Peripheral blood mononuclear cell (primary cell): ENCODE measurements around a stretch of chr7.

- PRO-cap, 8 experiments = no peak in any of the 8 experiments
Observed at GRCh38 chr7:155306798-155307908, 9.5 kb downstream of the INSIG1 start.

- PRO-cap, 8 experiments = peak in 3 of 8 experiments; most common plus-strand start chr7:155312315 (in 1)
Observed at GRCh38 chr7:155311888-155312986, 14.6 kb downstream of the INSIG1 start.

- PRO-cap, 8 experiments = no peak in any of the 8 experiments
Observed at GRCh38 chr7:155459934-155460437, 2.1 kb downstream of the EN2 start.

DNA sequence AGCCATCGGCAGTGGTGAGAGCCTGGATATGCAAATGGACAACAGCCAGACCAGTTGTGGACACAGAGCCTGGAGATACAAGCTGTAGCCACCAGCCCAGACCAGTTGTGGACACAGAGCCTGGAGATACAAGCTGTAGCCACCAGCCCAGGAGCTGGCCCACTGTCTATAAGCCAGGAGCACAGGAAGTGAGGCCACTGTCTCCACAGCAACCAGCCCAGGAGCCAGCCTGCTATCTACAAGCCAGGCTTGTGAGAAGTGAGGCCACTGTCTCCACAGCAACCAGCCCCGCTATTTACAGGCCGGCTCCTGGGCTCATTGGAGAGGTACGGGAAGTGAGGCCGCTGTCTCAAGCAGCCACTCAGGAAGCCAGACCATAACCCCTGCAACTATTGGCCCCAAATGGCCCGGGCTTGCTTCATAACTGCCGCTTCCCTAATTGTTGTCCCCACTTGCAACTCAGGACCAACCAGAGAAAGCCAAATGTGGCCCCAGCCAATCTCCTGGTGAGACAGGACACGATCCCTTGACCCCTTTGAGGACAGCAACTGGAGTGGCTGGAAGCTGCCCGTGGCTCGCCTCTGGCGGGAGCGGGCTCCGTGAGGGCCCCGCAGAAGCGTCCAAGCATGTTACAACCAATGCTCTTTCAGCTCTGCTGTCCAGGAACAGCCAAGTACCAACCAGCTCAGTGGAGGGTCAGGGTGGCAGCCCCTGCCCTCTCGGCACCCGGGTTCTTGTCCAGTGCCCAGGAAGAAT, 44.1 kb upstream of the CNPY1 start:
- PRO-cap, 8 experiments = peak in 7 of 8 experiments; most common plus-strand start position 551 of the sequence (in 2); most common minus-strand start position 107 of the sequence (in 4)

GRCh38 chr7:155730077-155730771, 82.0 kb downstream of the SHH start:
- PRO-cap, 8 experiments = no peak in any of the 8 experiments

- PRO-cap, 8 experiments = no peak in any of the 8 experiments
Observed at GRCh38 chr7:155771917-155772889, 40.1 kb downstream of the SHH start.

- PRO-cap, 8 experiments = no peak in any of the 8 experiments
Observed at GRCh38 chr7:156638430-156639007, 2.1 kb upstream of the RNF32 start.

DNA sequence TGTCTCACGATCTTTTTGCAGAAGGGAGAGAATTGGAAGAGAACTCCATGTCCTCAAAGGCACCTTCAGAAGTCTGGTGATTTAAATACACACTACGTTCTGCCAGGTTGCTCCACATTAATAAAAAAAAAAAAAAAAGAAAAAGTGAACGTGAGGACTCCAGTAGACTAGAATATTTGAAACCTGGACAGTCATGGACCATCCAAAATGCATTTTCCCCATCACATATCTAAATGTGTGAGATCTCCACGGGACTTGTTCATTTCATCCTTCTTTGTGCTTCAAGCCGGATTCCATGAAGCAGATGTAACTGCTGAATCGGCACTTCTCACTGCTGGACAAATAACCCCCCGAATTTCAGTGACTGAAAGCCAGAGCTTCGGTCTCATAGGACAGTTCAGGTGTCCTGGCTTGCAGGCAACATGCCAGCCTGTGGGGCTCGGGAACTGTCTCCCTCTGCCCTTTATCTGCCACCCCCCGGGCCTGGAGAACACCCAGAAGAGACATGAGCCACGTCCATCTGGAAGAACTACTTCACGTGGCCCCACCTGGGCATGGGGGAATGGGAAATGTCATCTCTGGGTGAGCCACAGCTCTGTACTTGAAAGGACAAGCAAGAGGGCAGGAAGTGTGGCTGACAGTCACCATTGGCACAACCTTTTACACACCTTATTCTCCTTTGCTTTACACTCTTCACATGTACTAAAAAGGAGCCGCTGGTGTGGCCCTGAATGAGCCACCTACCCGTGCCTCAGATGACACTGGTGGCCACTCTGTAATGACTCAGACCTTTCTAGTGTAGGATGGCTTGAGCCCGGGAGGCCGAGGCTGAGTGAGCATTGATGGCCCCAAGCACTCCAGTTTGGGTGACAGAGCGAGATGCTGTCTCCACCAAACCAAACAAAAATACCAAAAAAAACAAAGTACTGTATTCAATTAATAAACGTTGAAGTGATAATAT, 33.5 kb downstream of the RNF32 start:
- PRO-cap, 8 experiments = no peak in any of the 8 experiments

GRCh38 chr7:156949842-156950963, 691 bp downstream of the NOM1 start:
- PRO-cap, 8 experiments = no peak in any of the 8 experiments

DNA sequence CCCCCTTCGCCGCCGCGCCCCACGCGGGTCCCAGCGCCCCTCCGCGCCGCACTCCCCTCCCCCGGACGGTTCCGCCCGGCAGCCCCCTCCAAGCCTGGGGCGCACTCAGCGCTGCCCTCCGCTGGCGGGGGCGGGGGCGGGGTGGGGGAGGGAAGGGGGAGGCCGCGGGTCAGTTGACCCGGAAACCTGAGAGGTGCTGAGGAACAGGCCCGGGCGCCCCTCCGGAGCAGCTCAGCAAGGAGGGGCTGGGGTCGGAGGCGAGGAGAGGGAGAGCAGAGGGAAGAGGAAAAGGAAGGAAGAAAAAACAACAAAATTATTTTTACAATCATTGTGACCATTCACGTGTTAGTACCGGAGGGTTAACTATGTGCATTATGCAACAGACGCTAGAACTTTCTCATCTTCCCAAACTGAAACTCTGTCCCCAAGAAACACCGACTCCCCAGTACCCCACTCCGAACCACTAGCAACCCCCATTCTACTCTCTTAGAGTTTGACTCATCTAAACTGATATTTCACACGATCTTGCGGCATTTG, 9.9 kb downstream of the MNX1 start:
- PRO-cap, 8 experiments = no peak in any of the 8 experiments

DNA sequence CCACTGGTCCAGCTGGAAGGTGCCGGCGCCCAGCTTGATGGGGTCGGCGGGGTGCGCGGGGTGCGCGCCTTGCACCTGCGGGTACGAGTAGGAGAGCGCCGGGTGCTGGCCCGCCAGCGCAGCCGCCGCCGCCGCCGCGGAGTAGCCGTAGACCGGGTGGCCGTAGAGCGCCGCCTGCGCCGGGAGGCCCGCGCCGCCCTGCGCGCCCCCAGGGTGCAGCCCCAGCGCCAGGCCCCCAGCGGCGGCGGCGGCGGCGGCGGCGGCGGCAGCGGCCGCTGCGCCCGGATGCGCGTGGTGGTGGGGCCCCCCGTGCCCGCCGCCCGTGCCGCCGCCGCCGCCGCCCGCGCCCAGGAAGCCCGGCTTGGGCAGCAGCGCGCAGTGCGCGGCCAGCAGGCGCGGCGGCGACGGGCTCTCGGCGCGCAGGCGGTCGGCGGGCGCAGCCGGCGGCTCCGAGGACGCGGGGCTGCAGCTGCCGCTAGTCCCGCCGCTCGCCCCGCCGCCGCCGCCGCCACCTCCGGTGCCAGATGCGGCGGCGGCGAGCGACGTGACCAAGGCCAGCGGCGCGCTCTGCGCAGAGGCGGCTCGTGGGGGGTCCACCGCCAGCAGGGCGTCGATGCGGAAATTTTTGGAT, 636 bp downstream of the MNX1 start:
- PRO-cap, 8 experiments = peak in 1 of 8 experiments; most common minus-strand start position 352 of the sequence (in 1)

- PRO-cap, 8 experiments = no peak in any of the 8 experiments
Observed at GRCh38 chr7:157241679-157242373, 95.0 kb upstream of the DNAJB6 start.

DNA sequence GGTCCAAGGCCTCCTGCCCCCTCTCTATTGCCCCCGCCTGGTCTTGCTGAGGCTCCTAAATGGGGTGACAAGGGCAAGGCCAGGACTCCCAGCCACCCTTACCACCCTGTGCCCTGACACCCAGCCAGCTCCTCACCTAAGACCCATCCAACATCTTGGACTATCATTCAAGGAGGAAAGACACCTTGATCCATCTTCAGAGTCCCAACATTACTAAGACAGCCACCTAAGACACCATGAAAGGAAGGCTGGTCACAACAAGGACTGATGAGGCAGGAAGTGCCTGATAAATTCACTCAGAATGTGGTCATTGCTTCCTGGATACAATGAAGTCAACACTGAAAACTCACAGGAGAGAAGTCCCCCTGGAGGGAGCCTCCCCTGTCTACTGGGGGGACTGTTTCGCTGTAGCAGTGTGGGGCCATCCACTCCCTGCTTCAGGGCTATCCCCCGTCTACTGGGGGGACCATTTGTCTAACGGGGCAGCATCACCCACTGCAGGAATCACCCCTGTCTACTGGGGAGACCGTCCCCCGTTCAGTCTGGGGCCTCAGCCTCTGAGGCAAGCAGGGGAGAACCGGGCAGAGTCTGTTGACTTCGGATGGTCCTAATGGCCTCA, 60.1 kb upstream of the DNAJB6 start:
- PRO-cap, 8 experiments = peak in 7 of 8 experiments; most common plus-strand start position 384 of the sequence (in 6); most common minus-strand start position 202 of the sequence (in 3)

DNA sequence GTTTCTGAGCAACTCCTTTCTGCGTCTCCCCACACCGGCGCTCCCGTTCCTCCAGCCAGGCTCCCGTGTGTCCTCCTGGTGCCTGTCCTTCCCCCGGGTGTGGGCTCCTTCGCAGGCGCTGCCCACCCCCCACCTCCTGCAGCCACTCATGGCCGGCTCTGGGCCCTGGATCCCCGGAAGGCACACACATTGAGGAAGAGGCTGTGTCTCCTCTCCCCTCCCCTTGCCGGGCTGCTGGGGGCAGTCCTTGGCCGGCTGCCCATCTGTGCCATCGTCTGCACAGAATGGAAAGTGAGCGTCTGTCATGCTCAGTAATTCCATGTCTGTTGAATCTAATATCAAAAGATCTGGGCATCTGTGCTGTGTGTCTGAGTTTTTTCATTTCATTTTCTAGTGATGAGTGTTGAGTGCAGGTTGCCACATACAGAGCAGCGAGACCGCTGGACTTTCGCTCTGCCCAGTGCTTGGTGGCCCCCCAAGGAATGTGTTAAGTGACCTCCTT, 59.6 kb upstream of the DNAJB6 start:
- PRO-cap, 8 experiments = peak in 7 of 8 experiments; most common plus-strand start position 386 of the sequence (in 1); most common minus-strand start position 188 of the sequence (in 5)

- PRO-cap, 8 experiments = no peak in any of the 8 experiments
Observed at GRCh38 chr7:157397478-157398299, 60.9 kb downstream of the DNAJB6 start.

DNA sequence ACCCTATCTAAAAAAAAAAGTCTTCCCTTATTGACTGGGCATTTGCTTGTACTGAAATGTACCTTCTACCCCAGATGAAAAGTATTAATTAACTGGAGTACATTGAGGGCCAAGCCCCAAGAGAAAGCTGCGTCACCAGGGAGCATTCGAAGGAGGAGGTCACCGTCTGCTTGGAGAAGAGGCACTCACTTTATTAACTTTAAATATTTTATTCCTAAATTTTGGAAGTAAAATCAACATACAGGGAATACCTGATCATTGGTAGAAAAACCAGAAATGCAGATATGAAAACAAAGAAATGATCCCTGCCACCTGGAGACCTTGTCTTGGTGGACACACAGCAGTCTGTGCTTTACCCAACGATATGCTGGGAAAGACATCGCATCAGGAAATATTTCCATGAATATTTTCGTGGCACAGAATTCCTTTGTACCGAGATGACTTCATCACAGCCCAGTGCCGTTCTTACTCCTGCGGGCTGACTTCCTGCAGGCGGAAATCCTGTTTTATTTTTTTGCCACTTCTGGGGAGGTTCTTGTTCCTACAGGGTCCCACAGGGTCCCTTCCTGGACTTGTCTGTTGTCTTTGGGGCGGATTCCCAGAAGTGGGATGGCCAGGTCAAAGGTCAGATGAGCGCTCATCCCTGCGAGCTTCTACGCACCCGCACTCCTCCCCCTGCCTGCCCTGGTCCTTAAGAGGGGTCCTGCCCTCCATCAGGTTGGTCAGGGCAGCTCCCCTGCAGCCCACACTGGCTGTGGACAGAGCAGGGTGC, 86.4 kb downstream of the DNAJB6 start:
- PRO-cap, 8 experiments = no peak in any of the 8 experiments

GRCh38 chr7:157891045-157891427, 554.2 kb downstream of the DNAJB6 start:
- PRO-cap, 8 experiments = peak in 3 of 8 experiments; most common plus-strand start chr7:157891361 (in 3); most common minus-strand start chr7:157891300 (in 1)

DNA sequence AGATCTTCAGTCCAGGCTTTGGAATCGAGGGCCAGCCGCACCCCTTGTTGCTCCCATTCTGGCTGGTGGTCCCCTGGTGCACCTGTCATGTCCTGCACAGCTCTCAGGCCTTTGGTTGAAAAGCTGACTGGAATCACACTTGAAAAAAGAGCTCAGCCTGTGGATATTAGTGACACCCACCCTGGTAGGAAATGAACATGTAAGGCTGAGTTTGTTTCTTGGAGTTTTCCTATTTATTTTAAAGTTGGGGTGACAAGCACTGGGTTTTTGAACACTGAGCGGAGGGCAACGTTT, 166.6 kb downstream of the PTPRN2 start:
- PRO-cap, 8 experiments = no peak in any of the 8 experiments

GRCh38 chr7:158432153-158432409, 155.5 kb downstream of the PTPRN2 start:
- PRO-cap, 8 experiments = no peak in any of the 8 experiments

- PRO-cap, 8 experiments = no peak in any of the 8 experiments
Observed at GRCh38 chr7:158537112-158537736, 50.4 kb downstream of the PTPRN2 start.